Osteocyte (in vitro differentiated cells): ENCODE results near the genes LRRC71, CD1C and OR6Y1.

DNA sequence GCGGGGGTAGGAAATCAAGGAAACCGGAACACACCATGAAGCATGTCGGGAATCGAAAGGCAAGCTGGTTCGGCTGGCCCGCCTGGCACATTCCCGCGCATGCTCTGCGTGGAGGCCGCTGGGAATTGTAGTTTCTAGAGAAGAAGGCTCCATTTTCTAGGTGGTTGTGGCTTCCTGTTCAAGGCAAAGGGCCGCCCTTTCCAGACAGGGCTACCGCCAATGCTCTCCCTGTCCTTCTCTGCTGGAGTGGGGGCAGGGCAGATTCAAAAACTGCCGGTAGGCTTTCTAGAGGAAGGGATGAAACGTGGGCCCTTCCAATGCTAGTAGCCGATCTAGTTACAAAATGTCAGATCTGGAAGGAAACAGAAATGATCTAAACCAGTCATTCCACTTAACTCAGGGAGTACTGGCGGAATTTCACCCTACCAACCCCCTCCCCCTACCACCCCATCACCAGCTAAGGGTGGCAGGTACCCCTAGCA is 390 bp upstream of the MRPL24 start:
- PRO-cap = bidirectional peak, plus-strand start at position 153 of the sequence, minus-strand start outside the sequence

DNA sequence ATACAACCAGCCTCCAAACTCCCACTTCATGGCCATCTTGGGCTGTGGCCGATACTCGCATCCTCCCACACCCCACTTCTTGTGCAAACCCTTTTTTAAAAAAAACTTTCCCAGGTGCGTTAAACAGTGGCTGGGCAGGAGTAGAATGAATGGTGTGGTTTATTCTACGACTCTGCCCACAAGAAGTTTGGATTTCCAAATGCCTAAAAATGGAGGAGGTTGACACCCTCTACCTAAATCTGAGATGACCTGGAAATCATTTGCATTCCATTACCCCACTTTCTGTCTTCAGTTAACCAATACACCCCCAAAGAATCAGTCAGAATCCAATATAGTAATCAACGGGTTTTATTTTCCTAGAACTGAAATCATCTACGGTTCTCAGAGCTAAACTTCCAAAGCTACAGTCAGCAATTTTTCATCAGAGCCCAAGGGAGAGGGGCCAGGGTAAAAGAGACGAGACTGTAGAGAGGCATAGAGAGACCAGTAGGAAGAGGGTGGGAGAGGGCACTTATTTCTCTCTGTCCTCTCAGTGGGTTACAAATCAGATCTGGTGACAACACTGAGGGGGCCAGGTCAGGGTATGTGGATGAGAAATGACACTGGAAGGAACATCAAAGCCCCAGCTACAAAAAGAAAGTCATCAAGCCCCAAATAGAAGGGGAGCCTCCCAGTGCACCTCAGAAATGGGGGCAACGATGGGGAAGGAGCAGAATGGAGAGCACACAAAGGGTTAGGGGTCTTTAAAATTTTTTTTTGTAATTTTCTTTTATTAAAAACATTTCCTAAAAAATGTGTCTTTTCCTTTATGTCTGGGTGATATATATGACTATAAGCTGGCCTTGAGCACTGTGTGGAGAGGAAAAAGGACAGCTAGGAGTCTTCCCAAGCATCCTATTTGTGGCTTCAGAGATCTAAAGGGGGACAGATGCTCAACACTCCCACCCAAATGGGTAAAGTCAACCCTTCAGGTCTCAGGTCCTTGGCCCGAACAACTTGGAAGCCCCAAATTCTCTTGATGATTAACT is 1.2 kb upstream of the MRPL24 start:
- PRO-cap = no peak

DNA sequence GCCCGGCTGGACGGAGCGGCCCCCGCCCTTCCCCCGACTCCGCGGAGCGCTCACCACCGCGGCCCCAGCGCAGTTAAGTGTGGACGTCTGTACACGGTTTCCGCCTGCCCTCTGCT is 367 bp upstream of the HDGF start:
- PRO-cap = no peak

- PRO-cap = no peak
Measured at GRCh38 chr1:156800672-156800944, 16.0 kb downstream of the SH2D2A start.

- PRO-cap = no peak
Measured at GRCh38 chr1:156807365-156808125, 9.1 kb downstream of the SH2D2A start.

DNA sequence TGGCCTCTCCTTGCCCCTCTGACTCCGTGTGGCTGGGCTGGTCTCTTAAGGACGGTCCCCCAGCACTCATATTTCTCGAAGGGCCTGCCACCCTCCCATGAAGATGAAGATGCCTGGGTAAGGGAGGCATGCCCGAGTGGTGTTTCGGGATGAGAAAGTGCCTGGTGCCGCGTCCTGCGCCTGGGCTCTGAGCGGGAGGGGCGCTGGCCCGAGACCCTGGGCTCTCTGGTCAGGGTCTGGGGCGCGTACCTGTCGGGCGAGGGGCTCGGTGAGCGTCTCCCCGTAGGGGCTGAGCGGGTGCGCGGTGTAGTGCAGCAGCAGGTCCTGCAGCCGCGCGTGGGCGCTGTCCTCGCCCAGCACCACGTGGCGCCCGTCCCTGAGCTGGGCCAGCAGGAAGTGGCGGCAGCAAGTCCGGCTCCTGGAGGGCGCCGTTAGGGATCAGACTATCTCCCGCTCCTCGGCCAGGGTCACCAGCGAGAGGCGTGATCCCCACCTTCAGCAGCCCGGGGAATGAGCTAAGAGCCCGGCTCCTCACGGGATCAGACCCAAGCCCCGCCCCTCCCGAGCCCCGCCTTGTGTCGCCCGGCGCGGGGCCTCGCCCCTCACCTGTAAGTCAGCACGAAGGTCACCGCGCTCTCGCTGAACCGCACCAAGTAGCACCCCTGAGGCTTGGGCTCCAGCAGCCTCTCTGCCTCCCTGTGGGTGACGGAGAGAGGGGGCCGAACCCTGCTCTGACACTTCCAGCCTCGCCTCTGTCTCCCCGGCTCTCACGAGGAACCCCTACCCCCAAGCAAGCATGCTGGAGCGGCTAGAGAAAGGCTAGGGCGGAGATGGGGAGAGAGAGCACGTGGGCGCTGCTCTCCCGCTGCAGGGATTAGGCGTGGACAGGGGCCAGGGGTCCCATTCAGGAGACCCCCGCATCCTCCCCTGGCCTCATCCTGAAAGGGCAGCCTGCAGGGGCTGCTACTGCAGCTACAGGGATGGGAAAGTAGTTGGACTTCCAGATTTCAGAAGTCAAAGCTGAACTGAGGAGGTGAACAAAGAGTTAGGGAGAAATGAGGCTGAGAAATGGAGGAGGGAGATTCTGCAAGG is 2.7 kb downstream of the SH2D2A start:
- PRO-cap = no peak

DNA sequence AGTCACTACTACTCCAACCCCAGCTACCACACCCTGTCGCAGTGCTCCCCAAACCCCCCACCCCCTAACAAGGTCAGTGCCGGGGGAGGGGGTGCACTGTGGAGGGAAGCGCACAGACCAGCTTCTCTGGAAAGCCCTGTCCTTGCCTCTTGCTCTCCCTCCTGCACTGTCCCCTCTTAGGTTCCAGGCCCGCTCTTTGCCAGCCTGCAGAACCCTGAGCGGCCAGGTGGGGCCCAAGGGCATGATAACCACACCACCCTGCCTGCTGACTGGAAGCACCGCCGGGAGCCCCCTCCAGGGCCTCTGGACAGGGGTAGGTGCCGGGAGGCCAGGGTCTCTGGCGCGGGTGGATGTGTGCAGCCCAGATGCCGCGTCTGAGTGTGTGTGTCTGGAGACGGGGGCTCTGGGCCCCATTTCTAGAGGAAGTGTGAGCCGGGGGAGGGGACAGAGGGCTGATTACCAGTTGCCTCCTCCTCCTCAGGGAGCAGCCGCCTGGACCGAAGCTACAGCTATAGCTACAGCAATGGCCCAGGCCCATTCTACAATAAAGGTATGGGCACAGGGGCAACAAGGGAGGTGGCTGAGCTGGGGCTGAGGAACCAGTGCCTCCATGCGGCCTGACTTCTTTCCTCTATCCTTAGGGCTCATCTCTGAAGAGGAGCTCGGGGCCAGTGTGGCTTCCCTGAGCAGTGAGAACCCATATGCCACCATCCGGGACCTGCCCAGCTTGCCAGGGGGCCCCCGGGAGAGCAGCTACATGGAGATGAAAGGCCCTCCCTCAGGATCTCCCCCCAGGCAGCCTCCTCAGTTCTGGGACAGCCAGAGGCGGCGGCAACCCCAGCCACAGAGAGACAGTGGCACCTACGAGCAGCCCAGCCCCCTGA is 7.0 kb upstream of the LRRC71 start:
- PRO-cap = no peak

DNA sequence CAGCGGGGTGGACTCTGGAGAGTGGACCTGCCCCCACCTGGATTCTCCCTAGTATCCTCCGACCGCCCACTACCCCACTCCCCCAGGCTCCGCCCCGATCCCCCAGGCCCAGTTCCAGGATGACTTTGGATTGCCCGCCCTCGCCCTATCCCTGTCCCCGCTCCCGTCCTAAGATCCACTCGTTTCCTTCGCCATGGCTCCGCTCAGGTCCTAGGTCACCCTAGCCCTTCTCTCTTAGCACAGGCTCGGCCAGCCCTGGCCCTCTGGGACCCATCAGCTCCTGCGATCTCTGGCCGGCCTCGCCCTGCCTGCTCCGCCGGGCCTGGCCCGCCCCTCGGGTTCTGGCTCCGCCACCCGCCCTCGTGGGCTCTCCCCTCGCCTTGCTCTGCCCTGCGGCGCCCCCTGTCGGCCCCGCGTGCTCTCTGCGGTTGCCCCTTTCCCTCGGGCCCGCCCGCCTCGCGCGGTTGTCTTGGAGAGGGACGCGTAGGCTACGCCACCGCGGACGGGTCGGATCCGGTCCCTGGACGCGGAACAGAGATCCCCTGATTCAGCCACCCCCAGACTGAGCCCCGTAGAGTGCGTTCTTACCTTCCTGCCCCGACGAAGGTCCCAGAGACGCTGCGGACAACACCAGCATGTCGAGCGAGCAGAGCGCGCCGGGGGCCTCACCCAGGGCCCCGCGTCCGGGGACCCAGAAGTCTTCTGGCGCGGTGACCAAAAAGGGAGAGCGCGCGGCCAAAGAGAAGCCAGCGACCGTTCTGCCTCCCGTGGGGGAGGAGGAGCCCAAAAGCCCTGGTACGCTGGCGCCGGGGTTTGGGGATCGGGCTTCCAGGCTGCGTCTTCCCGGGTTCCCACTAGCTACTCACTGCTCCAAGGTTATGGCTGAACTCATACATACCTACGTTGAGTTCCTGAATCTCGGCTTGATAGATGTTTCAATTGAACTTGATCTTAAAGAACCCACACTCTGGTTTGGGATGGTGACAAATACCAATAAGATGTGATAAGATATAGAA is at the start of gene LRRC71:
Gene LRRC71 (plus strand): TSS at position 464 of the 1,016 bp plus-strand sequence.
- PRO-cap = no peak

DNA sequence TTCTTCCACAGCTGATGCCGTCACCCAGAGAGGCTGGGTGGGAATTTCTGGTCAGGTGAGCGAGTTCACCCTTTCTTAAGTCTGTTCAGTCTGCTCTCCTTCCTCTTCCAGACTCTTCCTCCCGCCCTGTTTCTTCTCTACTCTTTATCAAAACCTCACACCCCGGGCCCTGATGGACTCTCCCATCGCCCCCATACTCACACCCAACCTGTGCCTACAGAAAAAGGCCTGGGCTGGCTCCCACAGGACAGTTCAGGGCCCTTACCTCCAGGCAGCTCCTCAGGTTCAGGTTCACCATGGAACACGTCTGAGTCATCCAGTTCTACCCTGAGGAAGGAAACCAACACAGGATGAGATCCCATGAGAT is 20.7 kb downstream of the LRRC71 start:
- PRO-cap = no peak

DNA sequence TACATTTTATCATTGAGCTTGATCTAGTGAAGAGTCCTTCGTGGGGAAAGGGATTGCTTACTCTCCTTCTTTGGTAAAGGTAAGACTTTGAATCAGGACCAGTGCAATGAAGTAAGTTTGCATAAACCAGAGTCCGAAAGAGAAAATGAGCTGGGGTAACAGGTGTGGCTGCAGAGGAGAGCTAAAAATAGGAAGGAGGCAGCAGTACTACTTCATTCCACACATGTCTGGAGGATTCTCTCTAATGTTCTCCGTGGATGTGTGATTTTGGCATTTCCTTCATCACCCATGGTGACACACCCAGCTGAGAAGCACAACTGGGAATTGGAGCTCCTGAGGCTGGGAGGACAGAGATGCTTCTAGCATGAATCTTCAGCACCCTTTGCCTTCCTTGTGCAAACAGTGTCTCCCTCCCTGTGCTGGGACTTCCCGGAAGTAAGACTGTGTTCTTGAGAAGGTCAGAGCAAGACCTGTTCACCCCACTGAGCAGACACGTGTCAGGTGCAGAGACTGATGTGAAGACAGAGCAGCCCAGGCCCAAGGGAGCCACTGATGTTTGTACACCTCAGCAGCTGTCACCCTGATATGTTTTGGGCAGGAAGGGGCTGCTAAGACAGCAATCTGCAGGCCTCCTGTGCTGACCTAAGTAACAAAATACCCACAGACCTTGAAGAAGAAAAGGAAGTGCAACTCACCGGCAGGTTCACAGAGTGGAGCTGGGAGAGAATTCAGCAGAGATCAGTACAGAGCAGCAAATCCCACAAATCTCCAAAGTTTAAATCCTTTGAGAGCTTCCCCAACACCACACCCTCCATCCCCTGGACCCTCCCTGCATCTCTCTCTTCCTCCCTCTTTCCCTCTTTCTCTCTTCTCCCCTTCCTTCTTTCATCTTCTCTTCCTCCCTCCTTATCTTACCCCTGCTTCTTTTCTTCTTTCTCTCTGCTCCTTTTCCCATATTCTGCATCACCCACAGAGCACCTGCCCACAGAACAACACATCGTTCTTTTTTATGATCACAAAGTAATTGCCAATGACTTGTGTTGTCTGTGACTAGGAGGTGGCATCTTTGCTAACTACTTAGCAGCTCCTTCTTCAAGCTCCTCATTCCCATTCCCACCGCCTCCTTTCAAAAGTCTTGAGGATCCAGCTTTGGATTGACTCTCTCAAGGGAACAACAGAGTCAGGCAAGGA is 13.1 kb downstream of the FCRL1 start:
- PRO-cap = no peak

GRCh38 chr1:157965839-157966433 is 27.5 kb upstream of the KIRREL1 start:
- PRO-cap = no peak

- PRO-cap = no peak
Measured at GRCh38 chr1:157992142-157992483, 1.3 kb upstream of the KIRREL1 start.

DNA sequence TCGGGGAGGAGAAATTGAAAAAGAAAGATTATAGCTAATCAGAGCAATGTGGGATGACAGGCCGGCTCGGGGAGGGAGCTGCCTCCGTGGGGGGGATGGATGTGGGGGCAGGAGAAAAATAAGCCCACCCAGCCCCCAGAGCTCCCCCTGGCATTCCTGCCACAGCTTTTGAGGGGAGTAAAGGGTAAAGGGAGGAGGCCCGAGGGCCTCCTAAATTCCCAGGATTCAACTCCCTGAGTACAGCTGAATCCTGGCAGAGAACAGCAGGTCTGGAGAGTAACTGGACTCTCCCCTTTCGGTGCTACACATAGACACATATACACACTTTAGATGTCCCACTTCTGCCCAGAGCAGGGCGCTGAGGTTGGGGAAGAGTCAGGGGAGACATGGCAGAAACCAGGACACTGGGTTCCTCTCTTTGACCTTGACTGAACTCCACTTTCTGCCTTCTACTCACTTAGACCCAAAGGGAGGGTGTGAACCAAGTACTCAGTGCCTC is 3.0 kb downstream of the KIRREL1 start:
- PRO-cap = no peak

DNA sequence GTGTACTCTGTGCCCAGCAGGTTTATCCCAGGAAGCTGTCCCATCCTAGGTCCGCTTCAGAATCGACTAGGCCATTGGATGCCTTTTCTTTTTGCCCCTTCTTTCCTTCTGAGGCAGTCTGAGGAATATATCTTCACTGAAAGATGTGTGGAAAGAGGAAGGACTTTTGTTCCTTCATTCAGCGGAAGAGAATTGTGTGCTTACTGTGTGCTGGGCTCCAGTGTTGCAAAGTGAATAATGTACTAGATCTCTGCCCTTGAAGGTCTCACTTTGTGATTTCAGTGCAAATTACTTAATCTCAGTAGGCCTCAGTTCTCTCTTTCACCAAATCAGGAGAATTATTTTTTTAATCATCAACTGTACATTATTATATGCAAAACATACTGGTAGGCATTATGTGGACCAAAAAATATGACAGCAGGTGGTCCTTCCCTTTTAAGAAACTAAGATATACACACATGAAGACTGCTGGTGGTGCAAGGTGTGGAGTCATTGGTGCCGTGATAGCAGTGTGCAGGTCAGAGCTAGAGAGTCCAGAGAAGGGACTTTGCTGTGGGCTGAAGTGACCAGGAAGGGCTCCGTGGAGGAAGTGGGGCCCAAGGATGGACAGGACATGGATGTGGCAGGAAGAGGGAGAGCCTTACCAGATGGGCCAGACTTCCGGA is 7.7 kb downstream of the KIRREL1 start:
- PRO-cap = no peak

DNA sequence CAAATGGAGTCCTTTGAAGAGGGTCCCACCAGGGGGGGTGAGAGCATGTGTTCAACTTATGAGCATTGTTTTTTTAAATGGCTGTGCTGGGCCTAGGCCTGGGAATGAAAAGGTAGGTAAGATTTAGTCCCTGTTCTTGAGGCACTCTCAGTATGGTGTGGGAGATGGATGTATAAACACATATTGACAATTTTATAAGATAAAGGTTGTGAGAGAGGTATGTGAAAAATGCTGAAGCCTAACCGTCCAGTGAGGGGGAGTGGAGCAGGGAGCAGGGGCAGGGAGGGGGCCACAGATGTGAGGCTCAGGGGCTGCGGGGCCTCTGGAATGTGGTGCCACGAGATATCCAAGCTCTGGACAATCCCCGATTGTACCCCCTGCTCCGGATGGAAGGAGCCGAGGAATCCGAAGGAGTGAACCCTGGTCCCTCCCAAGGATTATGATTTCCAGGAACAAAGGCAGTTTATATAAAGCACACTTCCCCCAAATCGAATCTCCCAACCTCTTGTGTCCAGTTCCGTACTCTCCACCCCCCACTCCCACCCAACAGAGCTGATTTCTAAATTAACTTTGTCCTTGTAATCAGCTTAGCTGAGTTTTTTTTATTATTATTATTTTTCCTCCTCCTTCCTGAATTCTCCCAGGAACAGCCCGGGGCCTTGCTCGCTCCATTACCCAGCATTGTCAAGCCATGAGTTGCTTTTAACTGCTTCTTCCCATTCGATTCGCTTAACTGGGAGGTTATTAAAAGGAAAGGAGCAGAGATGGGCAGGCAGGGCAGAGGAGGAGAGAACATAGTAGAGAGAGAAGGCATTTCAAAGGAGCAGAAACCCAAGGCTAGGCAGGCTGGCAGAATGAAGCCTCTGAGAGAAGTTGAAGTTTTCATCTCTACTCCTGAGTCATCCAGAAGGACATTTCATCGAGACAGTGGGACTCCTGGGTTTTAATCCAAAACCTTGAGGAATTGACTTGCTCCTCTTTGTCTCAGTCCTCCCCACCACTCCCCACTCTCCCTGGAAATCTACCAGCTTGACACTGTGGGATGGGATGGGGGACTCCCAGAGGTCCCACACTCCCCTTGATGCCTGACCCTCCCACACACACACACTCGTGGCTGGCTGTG is 9.4 kb downstream of the KIRREL1 start:
- PRO-cap = no peak

- PRO-cap = no peak
Measured at GRCh38 chr1:158289571-158290266, at the start of gene CD1C. Gene CD1C, plus strand, starts transcription at chr1:158289923.

GRCh38 chr1:158554282-158554838 is at the start of gene OR6Y1:
Gene OR6Y1, minus strand, starts transcription at chr1:158554405.
- PRO-cap = no peak

- PRO-cap = no peak
Measured at GRCh38 chr1:159008648-159009125, 1.0 kb upstream of the IFI16 start.

GRCh38 chr1:159076634-159076712 is 93 bp downstream of the AIM2 start:
- PRO-cap = no peak

DNA sequence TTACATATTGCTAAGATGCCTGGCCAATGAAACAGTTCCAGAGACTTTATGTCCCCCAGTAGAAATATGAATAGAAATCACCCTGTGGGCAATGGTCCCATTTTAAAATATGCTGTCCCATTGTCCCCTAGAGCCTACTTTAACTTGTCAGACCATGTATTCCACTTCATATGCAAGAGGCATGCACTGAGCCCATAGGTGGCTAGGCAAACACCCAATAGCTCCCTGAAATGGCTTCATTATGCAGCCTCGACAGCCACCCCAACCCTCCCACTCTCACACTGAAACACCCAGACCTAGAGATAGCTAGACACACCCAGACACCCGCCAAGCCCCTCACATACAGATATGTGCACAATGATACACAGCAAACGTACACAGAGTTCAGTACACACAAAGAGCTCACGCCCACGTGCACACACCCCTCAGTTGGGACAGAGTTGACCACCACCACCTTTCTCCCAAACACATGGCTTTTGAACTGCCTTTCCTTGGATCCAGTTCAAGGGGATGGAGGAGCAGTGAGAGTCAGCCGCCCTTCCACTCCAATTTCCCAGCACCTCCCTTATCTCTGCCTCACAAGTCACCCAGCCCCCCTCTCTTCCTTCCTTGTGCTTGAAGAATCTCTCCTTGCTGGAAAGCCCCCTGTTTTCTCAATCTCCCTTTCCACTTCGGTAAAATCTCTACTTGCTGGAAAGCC is 564 bp upstream of the ACKR1 start:
- PRO-cap = no peak